Pericardium fibroblast (primary cell): ENCODE measurements around a stretch of chr18.

DNA sequence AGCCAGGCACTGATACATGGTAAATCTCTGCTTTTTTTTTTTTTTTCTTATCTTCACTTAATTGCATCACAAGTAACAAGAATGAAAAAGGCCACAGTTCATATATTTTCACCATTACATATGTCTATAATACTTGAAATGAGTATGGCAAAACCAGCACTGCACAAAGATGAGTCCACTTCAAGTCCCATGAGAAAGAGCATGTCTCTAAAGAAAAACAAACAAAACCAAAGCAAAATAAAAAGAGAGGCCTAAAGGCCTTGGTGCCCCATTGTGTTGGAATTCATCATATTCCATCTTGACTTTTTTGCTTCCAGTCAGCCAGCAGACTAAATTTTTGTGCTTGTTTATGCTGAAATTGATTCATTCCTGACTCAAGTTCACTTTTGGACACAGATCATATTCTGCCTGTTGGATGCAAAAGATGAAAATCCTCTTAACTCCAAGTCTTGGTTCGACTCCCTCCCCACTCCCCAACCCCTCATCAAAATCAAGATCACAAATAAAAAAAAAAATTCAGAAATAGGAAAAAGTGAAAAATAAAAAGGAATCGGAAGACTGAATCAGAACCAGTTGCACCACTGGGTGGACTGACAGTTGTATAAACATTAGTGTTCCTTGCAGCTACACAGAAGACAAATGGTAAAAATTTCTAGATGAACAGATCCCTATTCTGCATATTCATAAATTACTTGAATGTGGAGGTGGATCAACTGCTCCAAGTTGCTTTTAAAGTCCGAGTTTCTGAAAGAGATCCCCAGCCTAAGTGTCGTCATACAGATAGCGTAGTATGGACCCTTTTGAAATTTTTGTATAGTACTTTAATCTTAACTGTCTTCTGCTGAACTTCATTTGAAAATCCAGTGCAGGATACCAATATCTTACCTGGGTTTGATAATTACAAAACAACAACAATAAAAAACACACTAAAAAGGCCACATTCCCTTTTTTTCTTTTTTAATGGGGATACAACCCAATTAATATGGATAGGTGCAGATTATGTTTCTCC is 265.2 kb upstream of the CCDC68 start:
- RAMPAGE, long total RNA, result no peak

GRCh38 chr18:55403479-55403971 is 184.5 kb downstream of the TCF4 start:
- RAMPAGE, long total RNA, result no peak

- RAMPAGE, long total RNA, result no peak
Observed at GRCh38 chr18:55419588-55419990, 168.4 kb downstream of the TCF4 start.

GRCh38 chr18:55509692-55510372 is 78.2 kb downstream of the TCF4 start:
- RAMPAGE, long total RNA, result no peak

DNA sequence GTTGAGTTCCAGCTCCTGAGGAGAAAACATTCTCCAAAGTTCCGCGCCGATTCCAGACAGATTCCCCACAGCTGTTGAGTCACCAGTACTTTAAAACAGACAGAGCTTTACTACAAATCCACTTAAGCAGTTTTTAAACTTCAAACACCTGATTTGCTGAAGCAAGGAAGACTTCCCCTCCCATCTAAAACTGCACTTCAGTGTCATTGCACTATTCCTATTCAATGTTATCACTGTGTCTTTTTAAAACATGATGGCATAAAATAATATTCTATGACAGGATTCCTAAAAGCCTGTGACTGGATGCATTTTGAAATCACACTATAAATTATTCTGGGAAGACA is 41.0 kb downstream of the TCF4 start:
- RAMPAGE, long total RNA, result no peak

DNA sequence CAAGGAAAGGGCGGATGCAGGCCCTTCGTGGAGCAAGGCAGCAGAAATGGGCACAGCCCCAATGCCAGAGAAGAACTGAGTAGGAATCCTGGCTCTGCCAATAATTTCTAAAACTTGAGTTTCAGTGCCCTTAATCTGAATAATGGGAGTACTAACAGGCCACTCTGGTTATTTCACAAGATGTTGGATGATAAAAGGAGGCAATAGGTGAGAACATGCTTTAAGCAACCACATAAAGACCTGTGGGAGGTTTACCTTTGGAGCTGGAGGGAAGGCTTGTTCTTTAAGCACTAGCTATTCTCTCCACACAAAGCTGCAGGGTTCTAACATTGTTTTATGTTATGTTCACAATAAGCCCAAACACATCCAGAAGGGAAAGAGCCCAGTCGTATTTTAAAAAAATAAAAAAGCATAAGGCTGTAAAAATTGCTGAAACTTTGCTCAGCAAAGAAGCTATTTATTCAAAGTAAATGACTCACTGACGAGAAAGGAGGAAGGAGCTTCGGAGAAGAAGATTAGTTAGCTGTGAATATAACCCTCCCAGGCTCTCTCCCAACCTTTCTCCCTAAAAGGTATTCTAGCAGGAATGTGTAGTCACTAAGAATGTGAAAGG is 470.2 kb downstream of the TXNL1 start:
- RAMPAGE, long total RNA, result no peak

DNA sequence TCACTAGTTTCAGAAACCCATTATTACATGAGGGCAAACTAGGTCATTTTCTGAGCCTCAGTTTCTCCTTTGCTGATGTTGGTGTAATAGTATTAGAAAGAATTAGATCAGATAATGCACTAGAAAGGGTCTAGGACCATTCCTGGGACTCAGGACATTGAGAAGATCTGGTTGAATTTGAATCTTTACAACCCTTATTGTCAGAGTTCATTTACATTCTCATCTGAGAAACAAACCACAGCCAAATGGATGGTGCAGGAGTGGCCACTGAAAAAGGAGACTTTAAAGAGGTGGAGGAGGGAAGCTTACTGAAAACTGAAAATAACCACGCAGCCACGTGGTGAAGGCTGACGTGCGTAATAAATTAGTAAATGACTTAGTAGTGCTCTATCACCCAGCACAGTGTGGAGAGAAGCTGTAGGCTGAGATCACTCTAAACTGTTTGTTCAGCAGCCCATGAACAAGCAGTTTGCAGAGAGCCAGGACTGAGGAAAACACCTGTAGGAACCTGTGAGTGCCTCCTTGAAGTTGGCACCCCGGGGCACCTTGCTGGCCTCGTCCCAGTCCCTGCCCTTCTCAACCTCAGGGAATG is 193.1 kb downstream of the TXNL1 start:
- RAMPAGE, long total RNA, result no peak

- RAMPAGE, long total RNA, result no peak
Observed at GRCh38 chr18:56672446-56672713, 21.2 kb downstream of the WDR7 start.

- RAMPAGE, long total RNA, result no peak
Observed at GRCh38 chr18:57581092-57581806, 5.3 kb downstream of the FECH start.

GRCh38 chr18:57600619-57601511 is 14.4 kb upstream of the FECH start:
- RAMPAGE, long total RNA, result no peak

DNA sequence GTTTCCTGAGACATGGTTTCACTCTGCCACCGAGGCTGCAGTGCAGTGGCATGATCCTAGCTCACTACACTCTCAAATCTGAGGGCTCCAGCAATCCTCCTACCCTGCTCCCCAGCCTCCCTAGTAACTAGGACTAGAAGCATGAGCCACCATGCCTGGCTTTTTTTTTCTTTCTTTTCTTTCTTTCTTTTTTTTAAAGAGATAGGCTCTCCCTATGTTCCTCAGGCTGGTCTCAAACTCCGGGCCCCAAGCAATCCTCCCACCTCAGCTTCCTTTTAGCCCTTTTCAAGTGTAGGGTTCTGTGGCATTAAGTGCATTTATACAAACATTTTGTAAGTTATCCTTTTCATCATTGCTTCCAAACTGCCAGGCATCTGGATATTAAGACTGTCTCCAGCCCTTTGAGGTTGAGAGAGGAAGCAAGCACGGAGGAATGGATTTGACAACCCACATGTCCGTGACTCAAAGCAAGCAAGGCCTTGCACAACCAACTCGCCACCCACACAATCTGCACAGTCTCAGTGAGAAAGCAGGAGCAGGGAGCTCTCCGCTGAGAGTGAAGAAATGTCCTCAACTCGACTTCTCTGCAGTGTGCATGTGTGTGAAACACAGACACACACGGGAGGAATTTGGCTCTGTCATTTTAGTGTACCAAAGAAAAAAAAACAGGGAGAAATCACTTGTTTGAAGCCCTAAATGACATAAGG is 65.6 kb downstream of the ATP8B1 start:
- RAMPAGE, long total RNA, result no peak

GRCh38 chr18:57773865-57774465 is 29.1 kb downstream of the ATP8B1 start:
- RAMPAGE, long total RNA, result no peak

DNA sequence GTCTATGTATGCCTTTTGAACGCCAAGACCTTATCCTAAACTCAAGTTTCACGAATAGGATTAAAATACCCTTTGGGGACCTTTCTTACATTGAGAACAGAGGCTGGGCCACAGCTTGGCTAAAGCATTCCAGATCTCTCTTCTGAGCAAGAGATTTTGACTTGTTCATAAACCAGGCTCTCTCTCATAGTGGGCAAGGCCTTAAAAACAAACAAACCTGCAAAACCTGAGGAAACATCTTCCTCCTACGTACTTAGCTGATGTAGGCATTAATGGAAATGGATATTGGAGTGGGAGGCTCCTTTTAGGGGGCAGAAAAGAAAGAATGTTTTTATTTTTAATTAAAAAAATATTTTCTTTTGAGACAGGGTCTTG is 56.4 kb downstream of the NEDD4L start:
- RAMPAGE, long total RNA, result no peak

GRCh38 chr18:58117776-58118441 is 73.9 kb downstream of the NEDD4L start:
- RAMPAGE, long total RNA, result no peak

DNA sequence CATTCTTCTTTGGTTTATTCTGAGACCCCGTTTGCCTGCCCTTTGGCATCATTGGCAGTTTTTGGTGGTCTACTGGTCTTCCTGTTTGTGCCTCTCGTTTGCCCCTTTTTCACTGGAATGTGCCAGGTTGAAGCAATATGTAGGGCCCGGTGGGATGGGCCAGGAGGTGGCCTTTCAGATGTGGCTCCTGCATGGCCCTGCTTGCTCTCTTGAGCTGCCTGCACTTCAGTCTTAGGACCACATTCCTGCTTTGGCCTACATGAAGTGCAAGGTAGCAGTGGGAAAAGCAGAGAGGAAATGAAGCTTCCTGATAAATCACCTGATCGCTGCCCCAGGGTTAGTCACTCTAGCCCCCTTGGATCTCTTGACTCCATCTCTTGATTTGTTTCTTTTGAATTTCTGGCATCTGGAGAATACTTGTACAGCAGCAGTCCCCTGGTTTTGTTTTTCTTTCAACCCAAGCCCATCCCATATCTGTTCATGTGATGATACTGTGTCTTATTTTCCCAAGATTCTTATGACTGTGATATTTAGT is 169.9 kb downstream of the NEDD4L start:
- RAMPAGE, long total RNA, result no peak

GRCh38 chr18:58247119-58248078 is 203.4 kb downstream of the NEDD4L start:
- RAMPAGE, long total RNA, result no peak

DNA sequence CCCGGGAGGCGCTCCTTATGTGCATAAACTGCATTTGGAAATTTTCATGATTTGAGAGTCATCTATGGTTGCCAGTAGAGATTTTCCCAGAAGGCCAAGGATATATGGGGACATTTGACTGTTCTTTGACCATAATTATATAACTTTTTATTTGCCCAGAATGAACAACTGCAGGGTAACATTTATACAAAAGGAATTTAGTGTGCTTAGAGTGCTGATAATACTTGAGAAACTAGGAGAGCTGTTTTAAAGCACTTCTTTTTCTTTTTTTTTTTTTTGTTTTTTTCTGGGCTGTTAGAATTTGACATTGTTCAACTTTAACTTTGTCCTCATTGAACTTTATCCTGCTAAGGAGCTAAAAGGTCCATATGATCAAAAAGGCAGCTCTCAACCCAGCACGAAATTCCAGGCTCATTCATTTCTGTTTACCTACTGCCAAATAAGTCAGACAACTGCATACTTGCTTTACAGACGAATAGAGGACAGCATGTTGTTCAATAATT is 242.9 kb downstream of the NEDD4L start:
- RAMPAGE, long total RNA, result no peak

DNA sequence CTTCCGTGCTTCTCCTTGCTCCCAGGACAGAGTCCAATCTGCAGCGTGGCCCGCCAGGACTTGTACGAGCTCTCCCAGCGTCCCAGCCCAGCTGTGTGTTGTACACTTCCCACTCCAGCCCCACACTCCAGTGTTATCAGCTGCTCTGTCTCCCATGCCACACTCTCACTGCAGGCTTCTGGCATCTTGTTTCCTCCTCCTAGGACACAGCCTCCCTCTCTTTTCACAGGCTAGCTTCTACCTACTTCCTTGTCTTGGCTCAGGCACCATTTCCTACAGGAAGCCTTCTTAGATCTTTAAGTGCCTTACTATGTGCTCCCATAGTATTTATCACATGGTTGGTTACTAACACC is 199.4 kb downstream of the ALPK2 start:
- RAMPAGE, long total RNA, result no peak

GRCh38 chr18:58446822-58447576 is 181.9 kb downstream of the ALPK2 start:
- RAMPAGE, long total RNA, result no peak

DNA sequence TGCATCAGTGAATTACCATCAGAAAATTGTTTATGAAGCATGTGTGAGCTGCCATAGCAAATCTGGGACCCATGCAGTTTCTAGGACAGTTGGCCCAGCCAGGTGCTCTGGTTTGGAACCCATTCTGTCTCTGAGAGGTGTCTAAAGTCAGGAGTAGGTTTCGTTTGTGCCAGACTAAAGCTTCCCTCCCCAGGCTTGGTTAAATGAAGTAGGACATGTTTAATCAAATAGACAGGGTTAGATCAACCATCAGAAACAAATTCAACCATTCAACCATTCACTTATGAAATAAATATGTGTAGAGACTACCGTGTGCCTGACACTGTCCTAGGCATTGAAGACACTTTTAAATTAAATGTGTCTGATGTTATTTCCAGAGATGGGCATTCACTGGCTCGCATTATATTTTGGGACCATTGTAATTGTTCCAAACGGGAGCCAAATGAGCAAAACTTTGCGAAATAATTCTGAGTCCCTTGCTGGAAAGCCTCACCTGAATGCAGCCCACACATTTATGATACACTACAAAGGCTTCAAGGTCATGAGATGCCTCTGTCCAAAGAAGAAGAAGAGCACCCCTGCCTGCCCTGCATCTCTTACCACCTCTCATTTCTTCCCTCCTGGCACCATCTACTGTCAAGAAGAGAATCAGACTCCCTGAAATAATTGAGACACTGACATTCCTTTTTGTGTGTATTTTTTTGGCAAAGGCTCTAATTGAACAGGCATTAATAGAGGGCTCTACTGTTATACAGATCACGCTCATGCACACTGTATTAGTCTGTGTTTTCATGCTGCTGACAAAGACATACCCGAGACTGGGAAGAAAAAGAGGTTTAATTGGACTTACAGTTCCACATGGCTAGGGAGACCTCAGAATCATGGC is 176.6 kb downstream of the ALPK2 start:
- RAMPAGE, long total RNA, result no peak